Astrocyte (in vitro differentiated cells and primary cell): ENCODE results near the genes GATB and PLRG1.

DNA sequence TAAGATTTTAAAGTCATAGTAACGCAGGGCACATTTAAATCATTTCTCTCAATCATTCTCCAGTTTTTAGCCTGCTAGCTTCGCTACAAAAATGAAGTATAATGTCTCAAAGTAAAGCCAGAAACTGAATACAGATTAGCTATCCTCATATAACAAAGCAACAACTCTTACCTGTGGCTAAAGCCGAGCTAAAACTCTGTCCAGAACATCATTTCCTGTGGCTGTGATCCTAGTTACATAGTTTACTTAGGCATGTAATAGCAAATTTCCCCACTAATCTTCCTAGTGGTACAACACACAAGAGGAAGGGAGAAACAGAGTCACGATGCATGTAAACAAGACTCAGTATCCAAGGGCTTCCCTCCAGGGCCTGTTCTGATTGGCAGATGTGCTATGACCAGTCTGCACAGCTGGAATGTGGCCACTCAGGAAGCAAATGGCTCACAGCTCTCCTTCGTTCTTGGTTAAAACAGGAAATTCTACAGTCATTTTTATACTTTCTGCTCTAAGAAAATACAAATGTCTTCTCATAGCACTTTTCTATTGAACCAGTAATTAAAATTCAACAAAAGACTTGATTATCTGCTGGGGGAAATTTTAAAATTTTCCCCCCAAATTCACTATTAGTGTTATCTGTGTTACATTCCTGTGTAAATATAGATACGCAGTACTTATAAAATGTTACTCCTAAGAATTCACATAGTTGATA lies 49.2 kb upstream of the PRSS48 start:
- PRO-cap: no peak
- RRBS, 2 experiments: no CpG with 5 or more reads among the region's 6 CpGs

DNA sequence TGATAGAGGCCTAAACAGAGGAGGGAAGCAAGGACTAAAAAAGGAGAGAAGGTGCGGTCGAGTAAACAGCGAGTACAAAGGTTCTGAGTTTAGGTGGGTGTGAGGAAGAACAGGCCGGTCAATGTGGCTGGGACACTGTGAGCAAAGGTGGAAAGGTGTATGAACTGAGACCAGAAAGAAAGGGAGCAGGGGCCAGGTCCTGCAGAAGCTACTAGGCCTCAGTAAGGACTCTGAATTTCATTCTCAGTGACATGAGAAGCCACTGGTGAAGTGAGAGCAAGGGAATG lies 17.9 kb downstream of the PRSS48 start:
- PRO-cap: no peak
- RRBS, 2 experiments: no CpG with 5 or more reads among the region's 4 CpGs

DNA sequence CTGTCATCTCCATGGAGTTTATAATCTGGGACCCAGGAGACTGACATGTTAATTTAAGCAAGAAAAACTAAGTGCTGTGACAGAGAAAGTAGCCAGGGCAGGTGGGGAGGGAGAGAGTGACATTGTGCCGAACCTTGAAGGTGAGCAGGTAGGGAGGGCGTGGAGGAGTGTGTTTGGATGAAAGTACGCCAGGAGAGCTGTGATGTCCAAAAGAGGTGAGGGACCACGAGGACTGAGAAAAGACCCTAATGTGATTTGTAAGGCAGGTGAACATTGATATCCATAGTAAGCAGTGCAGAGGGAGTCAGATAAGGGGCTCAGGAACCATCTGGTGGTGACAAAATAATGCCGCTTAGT lies 158.4 kb downstream of the GATB start:
- PRO-cap: no peak
- RRBS, 2 experiments: no CpG with 5 or more reads among the region's 5 CpGs

GRCh38 chr4:151760879-151761630 lies at the start of gene GATB:
Gene GATB, minus strand, starts transcription at chr4:151761007.
- PRO-cap: bidirectional peak, plus-strand start at chr4:151761192, minus-strand start at chr4:151760985
- RRBS, 2 experiments: no CpG with 5 or more reads among the region's 31 CpGs

DNA sequence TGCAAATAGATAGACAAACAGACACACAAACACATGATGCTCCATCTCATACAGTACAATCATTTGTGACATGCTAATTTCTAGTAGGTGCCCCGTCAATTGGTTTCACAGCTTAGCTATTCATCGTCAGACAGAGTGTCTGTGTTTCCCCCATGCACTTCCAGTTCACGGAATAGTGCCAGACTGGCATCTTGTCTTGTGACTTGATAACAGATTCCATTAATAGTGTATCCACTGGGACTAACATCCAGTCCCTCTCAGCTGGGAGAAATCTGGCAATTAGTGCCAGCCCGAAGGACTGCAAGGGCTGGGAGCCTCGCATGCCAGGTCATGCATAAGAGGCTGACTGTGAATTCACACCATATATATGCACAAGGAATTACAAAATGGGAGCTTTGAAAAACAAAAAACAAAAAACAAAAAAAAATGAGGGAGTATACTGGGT lies 20.2 kb upstream of the GATB start:
- PRO-cap: no peak
- RRBS, 2 experiments: no CpG with 5 or more reads among the region's 5 CpGs

DNA sequence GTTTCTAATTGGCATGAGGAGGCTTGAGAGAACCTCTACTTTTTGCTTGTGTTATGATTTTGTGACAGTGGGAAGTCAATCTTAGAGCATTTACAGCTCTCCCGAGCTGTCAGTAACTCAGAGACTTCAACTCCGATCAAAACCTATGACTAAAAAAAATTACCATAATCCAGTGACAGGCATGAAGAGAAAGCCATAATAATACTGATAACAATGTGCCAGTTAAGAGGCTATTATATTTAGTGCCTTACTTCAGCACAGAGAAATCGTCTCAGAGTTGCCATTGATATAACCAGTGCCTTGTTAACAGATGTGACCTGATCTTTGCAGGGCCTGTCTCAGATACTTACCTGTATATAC lies 38.3 kb upstream of the GATB start:
- PRO-cap: no peak
- RRBS, 2 experiments: no CpG with 5 or more reads among the region's 3 CpGs

DNA sequence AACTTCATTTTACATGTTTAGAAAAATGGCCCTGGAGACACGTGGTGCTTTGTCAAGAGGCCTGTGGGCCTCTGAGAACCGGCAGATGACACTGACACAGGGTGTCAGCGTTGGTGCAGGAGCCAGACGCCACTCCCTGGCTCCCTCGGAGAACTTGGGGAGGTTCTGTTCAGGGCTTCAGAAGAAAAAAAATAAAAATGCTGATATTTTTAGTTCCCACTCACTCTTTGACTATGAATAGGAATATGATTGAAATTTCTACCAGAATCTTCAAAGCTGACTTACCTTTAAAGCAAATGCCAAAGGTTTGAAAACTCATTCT lies 190.9 kb upstream of the GATB start:
- PRO-cap: no peak
- RRBS, 2 experiments: no CpG with 5 or more reads among the region's 5 CpGs

DNA sequence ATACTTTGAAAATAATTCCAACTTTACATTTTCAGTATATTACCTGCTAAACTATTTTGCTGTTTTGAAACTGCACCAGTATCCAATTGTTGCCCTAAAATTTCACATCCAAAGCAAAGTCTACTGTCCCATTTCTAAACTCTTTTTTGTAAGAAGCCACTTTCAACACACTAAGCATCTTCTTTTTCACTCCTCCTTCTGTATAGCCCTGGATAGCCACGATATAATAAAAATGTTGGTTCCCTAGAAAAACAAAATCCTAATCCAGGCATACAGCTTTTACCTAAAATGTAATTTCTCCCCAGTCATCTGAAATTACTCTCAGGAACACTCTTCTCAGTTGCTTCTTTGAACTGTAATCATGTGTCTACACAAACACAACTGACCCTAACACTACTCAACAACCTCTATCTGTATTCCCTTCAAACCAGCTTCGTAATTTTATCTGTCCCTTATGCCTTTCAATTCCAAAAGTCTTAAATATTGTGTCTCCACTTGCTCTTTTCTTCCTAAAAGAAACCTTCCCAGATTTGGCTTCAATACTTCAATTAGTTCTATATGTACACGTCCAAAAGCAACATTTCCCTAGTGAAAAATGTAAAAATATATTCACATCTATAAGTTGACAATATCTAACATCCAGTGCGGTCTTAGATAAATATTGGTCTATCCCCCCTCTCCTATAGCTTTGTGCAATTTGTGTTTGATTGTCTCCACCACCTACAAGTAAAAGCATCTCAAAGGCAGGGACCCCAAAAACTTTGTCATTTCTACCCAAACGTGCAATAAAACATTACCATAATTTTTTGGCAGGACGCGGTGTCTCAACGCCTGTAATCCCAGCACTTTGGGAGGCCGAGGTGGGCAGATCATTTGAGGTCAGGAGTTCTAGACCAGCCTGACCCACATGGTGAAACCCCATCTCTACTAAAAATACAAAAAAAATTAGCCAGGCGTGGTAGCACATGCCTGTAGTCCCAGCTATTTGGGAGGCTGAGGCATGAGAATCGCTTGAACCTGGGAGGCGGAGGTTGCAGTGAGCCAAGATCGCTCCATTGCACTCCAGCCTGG lies 3.5 kb downstream of the FBXW7 start:
- PRO-cap: no peak
- RRBS, 2 experiments: no CpG with 5 or more reads among the region's 13 CpGs

DNA sequence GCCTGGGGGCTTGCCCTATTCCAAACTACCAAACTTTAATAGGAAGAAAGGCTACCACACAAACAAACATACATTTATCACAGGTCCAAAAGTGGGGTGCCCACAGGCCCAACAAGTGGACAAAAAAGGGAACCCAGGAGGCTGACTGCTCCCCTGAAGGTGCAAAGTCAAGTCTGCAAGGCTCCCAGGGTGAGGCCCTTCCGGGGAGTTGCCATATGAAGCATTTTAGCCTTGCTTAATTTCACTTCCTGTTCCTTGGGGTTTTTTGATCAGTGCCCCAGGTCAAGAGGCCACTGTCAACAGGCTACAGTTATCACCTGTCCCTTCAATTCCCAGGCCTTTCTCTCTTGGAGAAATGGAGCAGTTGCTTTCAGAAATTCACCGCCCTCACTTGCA lies 36.5 kb downstream of the TMEM154 start:
- PRO-cap: no peak
- RRBS, 2 experiments: no CpG with 5 or more reads among the region's 2 CpGs

- PRO-cap: unidirectional peak, minus-strand start at chr4:152737517
- RRBS, 2 experiments: no CpG with 5 or more reads among the region's 3 CpGs
Measured at GRCh38 chr4:152737400-152737768, 42.1 kb downstream of the TIGD4 start.

GRCh38 chr4:152937952-152938571 lies 1.9 kb downstream of the FHDC1 start:
- PRO-cap: no peak
- RRBS, 2 experiments: 2 to 5% methylated on average over 4 to 6 of the region's 28 CpGs

DNA sequence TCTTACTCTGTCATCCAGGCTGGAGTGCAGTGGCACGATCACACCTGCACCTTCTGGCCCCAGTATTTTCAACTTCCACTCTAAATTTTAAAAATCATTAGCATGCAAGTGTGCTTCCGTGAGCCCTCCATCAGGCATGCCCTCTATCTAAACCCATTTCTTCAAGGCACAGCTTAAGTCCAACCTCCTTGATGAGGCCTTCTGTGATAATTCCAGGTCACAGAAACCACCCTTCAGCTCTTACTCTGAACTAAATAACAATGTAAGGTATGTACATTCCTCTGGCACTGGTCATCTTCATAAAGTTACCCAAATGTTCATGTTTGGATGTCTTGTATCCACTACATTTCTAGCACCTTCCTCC lies 38.7 kb upstream of the TMEM131L start:
- PRO-cap: no peak
- RRBS, 2 experiments: no CpG with 5 or more reads among the region's 2 CpGs

DNA sequence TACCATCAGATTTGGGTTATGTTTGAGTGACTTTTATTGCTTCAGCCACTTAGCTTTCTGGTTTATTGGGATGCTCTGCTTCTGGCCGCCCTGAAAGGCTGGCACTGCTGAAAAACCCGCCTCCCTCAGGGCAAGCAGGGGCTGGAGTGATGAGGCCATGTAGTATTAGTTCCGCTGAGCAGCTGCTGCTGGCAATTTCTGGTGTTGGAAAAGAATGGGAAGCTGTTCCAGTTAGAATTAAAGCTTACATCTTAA lies 72.3 kb downstream of the TMEM131L start:
- PRO-cap: no peak
- RRBS, 2 experiments: no CpG with 5 or more reads among the region's 3 CpGs

DNA sequence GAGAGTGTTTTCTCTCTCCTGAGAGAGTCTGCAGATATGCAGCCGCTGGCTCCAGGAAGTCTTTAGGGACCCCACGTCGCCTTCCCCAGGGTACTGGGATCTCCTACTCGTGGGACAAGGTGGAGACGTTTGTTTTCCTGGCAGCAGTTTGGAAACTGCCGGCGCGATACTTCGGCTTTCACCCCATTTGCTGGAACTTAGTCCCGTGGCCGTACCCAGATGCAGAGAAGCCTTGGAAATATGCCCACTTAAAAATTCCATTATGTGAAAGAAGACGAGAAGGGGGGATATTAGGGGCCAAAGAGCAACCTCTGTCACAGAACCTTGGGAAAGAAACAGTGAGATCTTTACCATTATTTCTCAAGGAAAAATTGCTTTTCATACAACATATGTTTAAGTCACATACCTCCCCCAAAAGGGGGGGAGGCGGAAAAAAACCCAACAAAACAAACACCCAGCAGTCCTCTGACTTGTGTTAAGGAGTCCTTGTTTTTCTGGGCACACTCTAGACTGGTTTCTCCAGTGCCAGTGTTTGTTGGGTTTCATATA lies 72.7 kb downstream of the TMEM131L start:
- PRO-cap: no peak
- RRBS, 2 experiments: no CpG with 5 or more reads among the region's 13 CpGs

DNA sequence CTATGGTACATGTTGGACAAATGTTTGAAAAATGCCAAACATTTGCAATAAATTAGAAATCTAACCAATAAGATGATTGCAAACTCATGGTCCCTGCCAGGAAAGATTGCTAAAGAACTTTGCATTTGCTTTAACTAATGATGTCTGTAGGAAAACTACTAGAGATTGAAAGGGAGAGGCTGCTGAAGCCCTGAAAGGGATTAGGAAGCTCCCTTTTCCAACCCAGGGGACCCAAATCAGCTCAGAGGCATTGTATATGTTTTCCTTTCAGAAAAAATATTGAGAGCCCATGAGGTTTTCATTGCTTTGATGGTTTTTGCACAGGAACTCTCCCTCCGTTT lies 1.7 kb downstream of the SFRP2 start:
- PRO-cap: no peak
- RRBS, 2 experiments: no CpG with 5 or more reads among the region's 1 CpG

DNA sequence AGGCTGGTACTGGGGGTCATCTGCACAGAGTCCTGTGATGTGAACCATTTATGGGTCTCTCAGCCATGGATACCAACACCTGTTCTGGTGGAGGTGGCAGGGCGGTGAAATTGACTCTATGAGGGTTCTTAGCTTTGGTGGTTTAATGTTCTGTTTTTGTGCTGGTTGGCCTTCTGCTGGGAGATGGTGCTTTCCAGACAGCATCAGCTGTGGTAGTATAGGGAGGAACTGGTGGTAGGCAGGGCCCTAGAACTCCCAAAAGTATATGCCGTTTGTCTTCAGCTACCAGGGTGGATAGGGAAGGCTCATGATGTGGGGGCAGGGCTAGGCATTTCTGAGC lies 208.1 kb upstream of the SFRP2 start:
- PRO-cap: no peak
- RRBS, 2 experiments: no CpG with 5 or more reads among the region's 2 CpGs

GRCh38 chr4:154550261-154550690 lies at the start of gene PLRG1:
Gene PLRG1, minus strand, starts transcription at chr4:154550400.
- PRO-cap: bidirectional peak, plus-strand start at chr4:154550523, minus-strand start at chr4:154550421
- RRBS, 2 experiments: 2 to 3% methylated on average over 5 to 8 of the region's 27 CpGs

- PRO-cap: no peak
- RRBS, 2 experiments: no CpG with 5 or more reads among the region's 4 CpGs
Measured at GRCh38 chr4:154560065-154560777, 2.6 kb upstream of the FGB start.

- PRO-cap: no peak
- RRBS, 2 experiments: no CpG with 5 or more reads among the region's 14 CpGs
Measured at GRCh38 chr4:154586165-154586904, 4.2 kb downstream of the FGA start.

GRCh38 chr4:155544396-155544817 lies 122.2 kb upstream of the GUCY1A1 start:
- PRO-cap: no peak
- RRBS, 2 experiments: no CpG with 5 or more reads among the region's 3 CpGs